Bronchus fibroblast of lung (primary cell): Measurements from ENCODE around the genes REC114, LOXL1, EDC3 and SCAMP5.

- RAMPAGE, long total RNA: no peak
Observed at GRCh38 chr15:73442690-73443455, at the start of gene REC114. Gene REC114, plus strand, starts transcription at chr15:73443164.

- RAMPAGE, long total RNA: no peak
Observed at GRCh38 chr15:73571977-73572176, 61.3 kb downstream of the NPTN start.

DNA sequence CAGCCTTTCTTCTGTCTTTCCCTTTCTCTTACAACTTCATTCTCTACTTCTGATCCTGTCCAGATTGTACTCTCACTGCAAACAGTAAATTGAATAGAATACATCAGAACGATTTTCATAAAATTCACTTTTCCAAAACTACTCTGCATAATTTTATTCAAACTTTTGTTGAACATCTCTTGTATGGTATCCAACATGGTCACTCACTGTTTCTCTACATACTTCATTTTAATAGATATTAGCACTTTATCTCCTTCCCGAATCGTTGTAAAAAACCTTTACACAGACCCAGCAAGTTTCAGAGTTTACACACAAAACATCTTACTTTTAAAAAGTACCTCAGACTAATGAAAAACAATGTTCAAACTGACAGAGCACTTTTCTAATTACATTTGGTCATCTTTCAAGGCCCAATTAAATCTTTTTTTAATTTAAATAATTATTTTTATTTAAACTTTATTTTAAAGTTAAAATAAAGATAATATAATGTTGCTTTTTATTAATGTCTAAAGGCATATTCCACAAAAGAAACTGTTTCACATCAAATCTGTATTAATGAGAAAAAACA, 4.8 kb downstream of the NPTN start:
- RAMPAGE, long total RNA: no peak

- RAMPAGE, long total RNA: no peak
Observed at GRCh38 chr15:73685569-73686254, 1.5 kb downstream of the CD276 start.

GRCh38 chr15:73922417-73923131, 3.7 kb upstream of the LOXL1 start:
- RAMPAGE, long total RNA: no peak

- RAMPAGE, long total RNA: start-site peak on the minus strand at chr15:73926286-73926307, 45 and 50 reads in 2 replicates
Observed at GRCh38 chr15:73925927-73927024, at the start of gene LOXL1. Gene LOXL1, plus strand, starts transcription at chr15:73926462.

GRCh38 chr15:73996948-73997346, 2.4 kb downstream of the PML start:
- RAMPAGE, long total RNA: no peak

GRCh38 chr15:73997739-73998572, 3.4 kb downstream of the PML start:
- RAMPAGE, long total RNA: no peak

GRCh38 chr15:74423061-74423404, 10.7 kb downstream of the SEMA7A start:
- RAMPAGE, long total RNA: no peak

DNA sequence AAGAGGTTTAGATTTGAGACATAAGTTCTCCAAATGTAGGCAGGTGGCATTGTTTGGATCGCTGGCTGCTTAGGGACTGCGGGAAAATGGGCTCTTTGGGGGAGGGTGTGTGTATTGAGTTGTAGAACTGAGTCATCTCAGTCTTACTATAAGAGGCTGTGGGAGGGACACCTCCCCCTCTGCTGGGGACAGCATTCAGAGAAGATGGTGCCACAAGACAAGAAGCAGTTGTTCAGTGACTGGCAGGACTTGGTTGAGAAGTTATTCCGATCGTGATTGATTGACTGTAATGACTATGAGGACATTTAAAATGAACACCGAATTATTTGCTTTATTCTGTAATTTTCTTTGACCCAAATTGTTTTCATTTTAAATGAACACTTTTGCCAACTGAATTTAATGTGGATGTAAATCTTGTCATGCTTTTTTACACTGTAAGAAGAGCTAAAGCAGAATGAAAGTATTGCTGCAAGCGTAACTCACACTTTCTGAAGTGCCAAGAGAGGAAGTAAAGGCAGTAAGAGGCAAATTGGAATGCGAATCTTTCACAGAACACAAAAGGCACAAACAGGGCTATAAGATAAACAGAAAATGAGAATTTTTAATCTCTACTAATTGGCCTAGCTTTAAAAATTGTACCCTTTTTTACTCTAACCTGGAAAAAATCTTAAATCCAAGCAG, 1.0 kb downstream of the ARID3B start:
- RAMPAGE, long total RNA: no peak

- RAMPAGE, long total RNA: no peak
Observed at GRCh38 chr15:74625347-74625758, 9.7 kb downstream of the CLK3 start.

- RAMPAGE, long total RNA: no peak
Observed at GRCh38 chr15:74632159-74632859, 16.7 kb downstream of the CLK3 start.

DNA sequence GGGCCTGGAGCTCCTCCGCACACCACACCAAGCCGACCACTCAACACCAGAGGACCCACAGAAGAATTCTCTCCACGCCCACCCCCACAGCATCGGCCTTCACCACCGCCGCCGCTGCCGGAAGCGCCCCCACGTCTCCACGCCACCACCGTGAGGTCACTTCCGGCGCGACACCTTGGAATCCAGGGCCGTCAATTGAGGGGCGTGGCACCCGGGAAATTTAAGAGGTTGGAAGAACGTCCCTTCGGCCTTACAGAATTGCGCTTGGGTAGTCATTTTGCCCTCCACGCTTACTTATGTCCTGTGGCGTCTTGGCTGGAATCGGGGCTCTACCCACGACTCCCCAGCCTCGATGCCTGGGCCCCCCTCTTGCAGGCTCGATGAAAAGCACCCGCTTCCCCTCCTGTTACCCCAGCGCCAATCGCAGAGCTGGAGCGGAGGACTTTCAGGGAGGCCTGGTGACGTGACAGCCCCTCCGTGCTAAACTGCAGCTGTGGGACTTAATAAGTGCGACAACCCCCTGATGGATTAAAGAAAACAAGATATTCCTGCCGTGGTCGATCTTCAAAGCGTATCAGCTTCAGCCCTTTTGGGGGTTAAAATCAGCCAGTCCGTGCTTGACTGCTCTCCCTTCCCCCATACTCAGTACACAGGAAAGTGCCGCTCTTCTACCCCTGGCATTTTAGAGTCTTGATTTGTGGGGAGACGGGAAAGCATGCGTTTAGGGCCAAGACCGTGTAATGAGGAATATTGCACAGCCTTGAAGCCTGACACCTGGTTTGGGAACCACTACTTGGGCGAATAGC, at the start of gene EDC3:
EDC3 (minus strand) TSS at position 133 of the 806 bp plus-strand sequence.
- RAMPAGE, long total RNA: no peak

- RAMPAGE, long total RNA: no peak
Observed at GRCh38 chr15:74780694-74781603, 931 bp upstream of the CSK start.

DNA sequence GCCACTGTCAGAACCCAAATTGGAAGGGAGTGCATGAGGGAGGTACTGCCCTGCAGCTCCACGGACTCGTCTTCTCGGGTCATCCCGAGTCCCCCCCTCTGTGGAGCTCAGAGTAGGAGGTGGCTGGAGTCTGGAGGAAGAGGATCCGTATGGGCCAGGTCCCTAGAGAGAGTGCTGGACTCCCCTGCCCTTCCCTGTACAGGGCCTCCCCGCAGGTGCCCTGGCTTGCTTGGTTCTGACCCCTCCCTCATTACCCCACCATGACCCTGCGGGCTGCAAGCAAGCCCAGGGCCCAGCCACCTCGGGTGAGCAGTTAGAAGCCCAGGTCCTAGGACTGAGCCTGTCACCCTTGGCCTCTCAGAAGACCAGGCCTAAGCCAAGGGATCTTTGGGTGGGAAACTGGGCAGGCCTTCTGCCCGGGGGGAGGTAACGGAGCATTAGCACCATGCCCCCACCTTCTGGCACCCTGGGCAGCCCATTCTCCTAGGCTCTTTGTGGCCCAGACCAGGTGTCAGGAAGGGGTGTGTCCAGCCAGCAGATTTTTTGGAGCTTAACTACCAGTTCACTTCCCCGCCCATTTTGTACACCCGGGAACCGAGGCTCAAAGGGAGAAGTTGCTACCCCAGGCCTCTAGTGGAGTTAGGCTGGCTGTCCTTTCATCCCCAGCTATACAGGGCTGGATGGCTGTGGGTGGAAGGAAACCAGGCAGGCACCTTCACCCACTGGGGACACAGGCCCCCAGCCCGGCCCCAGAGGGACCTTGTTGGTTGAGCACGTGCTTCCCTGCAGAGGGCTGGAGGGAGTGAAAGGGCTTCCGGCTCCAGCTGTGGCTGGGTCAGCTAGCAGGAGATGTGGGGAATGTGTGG, 1.2 kb downstream of the CSK start:
- RAMPAGE, long total RNA: no peak

- RAMPAGE, long total RNA: no peak
Observed at GRCh38 chr15:74801653-74802249, 10.9 kb upstream of the LMAN1L start.

DNA sequence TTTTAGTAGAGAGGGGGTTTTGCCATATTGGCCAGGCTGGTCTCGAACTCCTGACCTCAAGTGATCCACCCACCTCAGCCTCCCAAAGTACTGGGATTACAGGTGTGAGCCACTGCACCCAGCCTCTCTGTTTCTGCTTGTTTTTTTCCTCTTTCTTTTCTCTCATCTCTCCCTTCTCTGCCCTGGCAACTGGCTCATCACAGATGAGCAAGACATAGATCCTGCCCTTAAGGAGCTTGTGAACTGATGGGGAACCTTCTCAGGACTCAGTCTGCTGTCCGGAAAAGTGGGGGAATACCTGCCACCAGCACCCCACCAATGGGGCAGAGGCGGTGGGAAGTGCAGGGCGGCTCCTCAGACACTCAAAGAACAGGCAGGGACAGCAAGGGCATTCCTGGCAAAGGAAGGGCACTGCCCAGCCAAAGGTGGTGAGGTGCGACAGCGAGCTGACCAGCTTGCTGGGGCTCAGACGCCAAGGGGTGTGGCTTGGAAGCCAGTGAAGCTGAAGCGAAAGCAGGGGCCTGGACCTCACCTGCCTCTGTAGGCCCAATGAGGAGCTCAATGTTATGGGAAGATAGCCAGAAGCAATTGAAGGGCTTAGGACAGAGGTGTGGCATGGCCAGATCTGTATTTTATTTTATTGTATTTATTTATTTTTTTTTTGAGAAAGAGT, 4.7 kb upstream of the LMAN1L start:
- RAMPAGE, long total RNA: no peak

GRCh38 chr15:74901536-74901993, 5.1 kb downstream of the FAM219B start:
- RAMPAGE, long total RNA: no peak

DNA sequence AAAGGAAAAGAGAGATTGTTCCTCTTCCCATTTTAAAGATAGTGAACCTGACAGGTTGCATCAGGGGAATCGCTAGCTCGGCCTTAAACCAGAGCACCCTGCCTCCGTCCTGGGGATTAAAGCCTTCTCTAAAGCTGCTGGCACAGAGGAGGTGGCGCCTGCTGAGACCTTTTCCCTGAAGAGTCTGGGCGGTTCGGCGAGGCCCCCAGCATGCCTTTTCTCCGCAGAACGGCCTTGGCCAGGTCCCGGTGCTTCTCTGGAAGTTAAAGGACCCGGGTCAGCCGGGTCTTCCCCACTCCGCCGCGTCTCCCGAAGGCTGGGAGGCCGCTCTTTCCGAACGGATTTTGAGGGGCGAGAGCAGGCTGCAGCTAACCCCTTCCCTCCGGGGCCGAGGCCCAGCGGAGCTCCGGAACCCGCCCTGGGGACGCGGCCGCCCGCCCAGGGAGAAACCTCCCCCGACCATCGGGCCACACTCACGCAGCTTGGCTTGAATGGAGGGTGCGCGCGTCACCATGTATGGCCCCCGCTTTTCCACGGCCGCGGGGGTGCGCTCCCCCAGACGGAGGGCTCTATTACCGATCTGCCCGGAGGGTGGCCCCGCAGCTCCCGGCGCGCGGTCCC, 431 bp downstream of the FAM219B start:
- RAMPAGE, long total RNA: no peak

GRCh38 chr15:74994997-74995761, at the start of gene SCAMP5:
Gene SCAMP5, plus strand, starts transcription at chr15:74995563.
- RAMPAGE, long total RNA: no peak